Metastatic Pancreatic Carcinoma in the Ovary (tissue), 1 donor: Measurements from ENCODE around the gene IL1RL2.

DNA sequence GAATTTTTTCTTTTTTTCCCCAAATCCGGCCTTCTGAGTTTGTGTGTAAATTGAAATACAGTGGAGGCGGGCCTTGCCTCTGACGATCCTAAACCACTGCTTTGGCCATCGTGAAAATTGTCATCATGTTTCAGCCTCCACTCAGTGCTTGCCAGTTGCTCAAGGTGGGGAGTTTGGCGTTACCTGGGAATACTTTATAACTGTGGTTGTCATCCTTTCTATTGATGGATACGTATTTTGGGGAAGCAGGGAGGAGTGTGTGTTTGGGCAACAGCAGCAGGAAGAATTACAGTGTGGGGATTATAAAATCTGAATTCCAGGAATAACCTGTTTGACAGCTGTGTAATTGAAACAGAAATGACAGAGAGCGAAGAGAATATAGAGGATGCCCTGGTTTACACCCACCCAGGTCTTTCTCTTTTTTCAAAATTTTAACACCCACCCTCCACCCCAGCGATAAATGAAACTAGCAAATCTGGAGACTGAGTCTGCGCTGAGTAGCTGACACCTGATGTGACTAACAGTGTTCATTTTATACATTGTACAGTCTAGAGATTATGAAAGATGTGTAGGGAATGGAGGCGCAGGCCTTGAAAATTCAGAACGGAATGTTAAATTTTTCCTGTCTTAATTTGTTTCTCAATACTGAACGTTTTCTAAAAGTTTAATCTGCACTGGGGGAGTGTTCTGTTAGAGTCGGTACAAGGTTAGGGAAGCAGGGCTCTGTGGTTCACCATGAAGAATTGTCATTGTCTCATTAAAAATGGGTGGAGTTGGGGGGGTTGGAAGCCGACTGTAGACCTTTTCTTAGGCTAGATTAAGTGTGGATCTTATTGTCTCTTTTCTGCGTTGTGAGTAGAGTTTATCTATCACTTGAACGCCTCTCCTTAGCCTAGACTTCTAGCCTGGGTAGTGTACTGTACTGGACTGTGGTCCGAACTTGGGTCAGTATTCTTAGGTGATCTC lies 1.6 kb downstream of the MAP4K4 start:
- PRO-cap, result no peak

- PRO-cap, result no peak
These were observed 75.2 kb downstream of the MAP4K4 start for GRCh38 chr2:101772500-101773409.

GRCh38 chr2:101790676-101791371 lies 93.3 kb downstream of the MAP4K4 start:
- PRO-cap, result no peak

DNA sequence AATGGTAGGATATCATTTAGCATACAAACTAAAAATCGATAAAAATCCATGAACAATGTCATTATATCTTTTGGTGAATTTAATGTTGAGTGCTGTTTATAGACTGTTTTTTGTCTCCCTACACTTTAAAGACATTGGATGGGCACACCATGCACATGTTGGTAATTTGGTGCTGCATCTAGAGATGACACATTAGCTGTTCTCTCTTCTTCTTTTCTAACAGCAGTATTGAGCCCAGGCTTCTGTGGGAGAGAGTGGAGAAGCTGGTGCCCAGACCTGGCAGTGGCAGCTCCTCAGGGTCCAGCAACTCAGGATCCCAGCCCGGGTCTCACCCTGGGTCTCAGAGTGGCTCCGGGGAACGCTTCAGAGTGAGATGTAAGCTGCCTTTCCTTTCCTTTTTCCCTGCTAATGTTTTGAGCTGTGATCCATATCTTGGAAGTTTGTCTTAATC lies 125.5 kb upstream of the IL1R2 start:
- PRO-cap, result no peak

GRCh38 chr2:101869560-101869931 lies 122.2 kb upstream of the IL1R2 start:
- PRO-cap, result no peak

- PRO-cap, result no peak
These were observed 121.4 kb upstream of the IL1R2 start for GRCh38 chr2:101870029-101871069.

GRCh38 chr2:101961727-101962715 lies 29.7 kb upstream of the IL1R2 start:
- PRO-cap, result unidirectional peak, plus-strand start at chr2:101962066

DNA sequence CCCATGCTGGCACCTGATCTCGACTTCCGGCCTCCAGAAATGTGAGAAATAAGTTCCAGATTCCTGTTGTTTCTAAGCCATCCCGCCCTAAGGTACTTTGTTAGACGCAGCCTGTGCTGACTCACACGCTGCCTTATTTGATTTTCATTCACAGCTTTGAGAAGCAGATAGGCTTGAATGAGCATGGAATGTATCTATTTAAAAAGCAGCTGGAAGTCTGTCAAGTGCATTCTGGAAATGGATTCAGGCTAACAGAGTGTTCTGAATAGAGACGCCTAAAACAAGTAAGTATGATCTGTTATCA lies 8.3 kb upstream of the IL1R2 start:
- PRO-cap, result no peak

DNA sequence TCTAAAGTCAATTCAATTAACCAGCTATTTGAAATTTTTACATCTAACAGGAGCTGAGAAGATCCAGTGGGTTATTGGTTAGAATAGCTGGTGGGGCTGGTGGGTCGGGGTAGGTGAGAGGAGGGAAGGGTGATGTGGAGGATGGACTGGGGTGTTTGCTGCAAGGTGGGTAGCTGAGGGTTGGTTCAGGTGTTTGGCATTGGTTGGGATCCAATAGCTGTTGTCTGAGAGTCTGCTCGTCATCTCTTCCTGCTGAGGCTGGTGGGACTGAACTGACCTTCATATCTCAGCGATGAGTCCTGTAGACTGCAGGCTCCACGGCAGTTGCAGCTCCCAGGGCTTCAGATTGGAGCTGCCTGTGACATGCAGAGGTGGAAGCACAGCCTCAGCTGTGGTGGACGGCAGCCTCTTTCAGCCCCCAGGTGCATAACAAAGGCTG lies 4.0 kb upstream of the IL1R2 start:
- PRO-cap, result no peak

- PRO-cap, result no peak
These were observed 49.6 kb downstream of the IL1R2 start for GRCh38 chr2:102041385-102041749.

DNA sequence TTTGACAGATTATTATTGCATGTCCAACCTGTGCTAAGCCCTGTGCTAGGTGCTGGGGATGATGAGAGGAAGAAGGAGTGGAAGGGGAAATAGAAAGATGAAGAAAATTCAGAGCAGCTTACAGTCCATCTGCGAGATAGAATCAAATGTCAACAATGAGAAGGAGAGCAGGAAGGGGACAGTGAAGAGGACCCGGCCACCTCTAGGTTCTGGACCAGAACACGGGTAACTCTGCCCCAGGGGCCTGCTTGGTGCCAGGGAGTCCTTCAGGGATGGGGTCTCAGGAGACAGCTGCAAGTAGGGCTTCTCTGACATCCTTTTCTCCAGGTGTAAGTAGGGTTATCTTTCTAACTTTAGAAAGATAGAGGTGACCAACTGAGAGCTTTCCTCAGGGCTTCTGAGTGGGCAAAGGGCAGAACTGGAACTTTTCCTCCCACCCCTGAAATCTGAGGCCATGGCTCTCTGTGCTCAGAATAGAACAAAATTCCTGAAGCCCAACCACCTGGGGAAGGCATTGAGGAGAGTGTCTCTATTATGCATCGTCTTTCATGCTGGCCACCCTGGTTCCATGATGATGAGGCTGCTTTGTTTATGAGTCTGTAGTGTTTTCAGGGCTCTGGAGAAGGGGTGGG lies 30.9 kb upstream of the IL1R1 start:
- PRO-cap, result no peak

- PRO-cap, result no peak
These were observed at the start of gene IL1RL2 for GRCh38 chr2:102186620-102187289. Gene IL1RL2, plus strand, starts transcription at chr2:102187023.

DNA sequence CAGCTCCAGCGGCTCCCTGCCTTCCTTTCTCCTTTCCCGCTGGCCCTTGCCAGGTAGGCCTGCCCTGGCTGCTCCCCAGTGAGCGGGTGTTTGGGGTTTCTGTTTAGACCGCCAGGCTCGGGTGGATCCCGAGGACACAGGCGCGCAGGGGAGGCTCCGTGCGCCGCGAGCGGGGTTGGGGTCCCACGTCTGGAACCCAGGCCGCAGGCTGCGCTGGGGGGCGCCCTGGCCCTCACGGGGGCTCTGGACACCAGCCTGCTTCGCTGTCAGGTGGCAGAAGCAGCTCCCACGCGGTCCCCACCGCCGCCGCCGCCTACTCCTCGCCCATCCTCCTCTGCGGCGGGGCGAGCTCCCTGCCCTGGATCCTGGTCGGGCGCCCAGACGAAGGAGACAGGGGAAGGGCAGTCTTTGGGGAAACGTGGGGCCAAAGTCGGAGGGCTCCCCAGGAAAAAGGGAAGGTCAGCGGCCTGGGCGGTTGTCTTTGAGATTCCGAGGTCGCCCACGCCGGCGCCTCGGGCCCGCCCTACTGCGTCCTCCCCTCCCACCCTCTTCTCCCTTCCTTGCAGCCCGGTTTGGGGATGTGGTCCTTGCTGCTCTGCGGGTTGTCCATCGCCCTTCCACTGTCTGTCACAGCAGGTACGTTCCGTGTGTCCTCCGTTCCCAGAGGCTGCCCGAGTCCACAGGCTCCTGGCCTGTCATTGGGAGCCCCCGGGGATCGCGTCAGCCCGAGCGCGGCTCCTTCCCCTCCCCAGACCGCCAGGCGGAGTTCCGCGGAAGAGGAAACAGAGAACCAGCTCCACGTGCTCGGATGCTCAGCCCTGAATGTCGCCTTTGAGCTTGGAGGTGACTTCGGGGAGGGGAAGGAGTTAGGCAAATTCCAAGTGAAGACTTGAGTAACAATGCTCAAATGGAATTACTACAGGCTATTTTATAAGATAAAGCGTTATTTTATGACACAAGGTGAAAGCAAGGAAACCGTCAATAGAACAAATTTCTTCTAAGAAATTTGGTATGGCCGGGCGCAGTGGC lies 781 bp downstream of the IL1RL2 start:
- PRO-cap, result bidirectional peak, plus-strand start at position 751 of the sequence, minus-strand start at position 755 of the sequence

- PRO-cap, result no peak
These were observed 48.6 kb upstream of the IL1RL1 start for GRCh38 chr2:102262810-102263107.

GRCh38 chr2:102340369-102341085 lies 15.1 kb upstream of the IL18R1 start:
- PRO-cap, result no peak

- PRO-cap, result no peak
These were observed 11.7 kb downstream of the IL18R1 start for GRCh38 chr2:102367272-102367737.

DNA sequence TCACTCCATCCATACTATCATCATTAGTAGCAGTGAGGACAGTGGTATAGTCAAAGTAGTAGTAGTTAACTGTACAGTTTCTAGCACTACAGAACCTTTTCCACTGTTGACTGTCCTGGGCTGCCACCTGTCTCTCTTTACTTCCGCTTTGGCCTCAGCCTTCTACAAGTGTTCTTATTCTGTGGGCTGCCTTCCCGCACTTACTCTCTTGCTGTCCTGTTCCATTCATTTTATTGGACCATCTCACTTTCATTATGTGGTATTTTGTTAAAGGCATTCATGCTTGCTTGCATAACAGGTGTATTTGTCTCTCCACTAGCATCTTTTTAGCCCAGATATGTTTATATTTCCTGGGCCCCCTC lies 3.4 kb downstream of the SLC9A2 start:
- PRO-cap, result no peak

DNA sequence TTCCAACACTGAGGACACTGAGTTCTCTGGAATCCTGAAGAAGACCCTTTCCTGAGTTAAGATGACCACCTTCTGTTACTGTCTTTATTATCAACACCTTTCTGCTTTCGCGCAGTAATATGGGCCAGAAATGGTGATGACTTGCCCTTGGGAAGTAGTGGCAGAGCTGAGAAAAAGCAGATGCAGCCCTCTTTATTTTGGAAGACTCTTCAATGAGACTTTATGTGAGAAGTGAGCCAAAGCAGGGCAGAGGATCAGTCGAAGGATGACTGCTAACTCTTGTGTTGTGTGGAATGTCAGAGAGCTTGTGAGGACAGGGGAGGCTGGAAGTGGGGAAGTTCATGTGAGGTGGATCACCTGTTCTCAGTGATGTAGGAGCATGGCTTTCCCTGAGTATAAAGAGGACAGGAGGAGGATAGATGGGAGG lies 50.2 kb downstream of the MFSD9 start:
- PRO-cap, result no peak

DNA sequence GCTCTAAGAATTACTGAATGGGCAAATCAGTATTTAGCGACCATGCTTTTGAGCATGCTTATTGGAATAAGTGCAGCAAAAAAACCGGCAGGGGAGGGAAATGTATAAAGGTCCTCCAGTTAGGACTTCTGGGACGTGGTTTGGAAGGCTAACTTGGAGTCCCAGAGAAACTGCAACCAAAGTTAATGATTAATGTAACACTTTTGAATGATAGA lies 890.6 kb upstream of the POU3F3 start:
- PRO-cap, result no peak

DNA sequence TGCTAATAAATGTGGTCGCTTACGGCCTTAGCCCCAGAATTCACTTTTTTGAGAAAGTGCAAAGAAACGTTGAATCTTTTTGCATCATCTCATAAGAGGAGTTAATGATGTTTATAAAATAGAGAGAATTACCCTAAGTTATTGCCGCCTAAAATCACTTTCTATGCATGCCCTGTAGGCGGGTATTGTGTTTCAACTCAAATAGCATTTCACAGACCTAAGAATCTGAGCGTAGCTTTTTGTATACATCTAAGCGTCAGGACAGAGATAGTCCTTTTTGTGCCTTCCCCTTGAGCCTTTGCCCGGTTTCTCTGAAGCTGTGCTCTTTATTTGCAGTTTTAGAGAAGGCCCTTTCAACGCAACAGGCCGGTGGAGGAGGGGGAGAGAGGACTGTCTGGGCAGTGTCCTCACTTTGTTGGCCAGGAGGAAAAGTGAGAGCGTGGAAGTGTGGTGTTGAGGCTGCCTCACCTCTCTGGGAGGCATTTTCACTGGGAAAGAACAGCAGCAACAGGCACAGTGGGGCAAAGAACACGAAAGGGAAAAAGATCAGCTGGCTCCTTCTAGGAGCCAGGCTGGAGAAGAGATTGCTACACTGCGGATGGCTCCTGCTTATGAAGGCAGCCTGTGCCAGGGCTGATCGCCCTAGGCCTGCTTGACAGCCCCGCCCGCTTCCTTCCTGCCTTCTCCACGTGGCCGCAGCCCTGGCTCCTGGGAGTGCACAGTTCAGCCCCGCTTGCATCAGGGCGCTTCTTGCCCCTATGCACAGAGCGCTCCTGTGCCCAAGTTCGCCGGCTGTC lies 195.7 kb upstream of the POU3F3 start:
- PRO-cap, result no peak